Airway epithelial cell (primary cell): ENCODE measurements around the genes KIFBP and NEUROG3.

DNA sequence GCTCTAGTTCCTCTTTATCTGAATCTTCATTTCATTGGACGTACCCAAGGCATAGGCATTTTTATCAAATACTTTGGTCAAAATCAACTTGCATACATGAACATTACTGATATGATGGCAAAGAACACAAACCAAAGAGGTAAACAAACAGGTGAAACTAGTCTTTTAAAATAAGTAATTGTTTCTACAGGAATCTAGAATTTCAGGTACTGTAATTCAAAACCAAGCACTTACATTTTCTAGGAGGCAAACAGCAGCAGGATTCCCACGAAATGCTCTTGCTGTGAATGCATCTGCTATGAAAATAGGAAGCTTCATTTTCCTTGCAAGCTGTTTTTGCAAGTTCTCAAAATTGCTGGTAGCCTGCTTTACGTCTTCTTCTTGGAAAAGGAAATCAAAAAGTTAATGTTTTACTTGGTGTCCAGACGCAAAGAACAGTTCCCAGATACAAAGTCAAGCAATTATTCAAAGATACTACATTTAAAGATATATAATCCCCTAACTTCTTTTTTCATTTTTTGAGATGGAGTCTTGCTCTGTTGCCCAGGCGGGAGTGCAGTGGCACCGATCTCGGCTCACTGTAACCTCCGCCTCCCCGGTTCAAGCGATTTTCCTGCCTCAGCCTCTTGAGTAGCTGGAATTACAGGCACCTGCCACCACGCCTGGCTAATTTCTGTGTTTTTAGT is 25.2 kb upstream of the HNRNPH3 start:
- RAMPAGE, long total RNA, result no peak

DNA sequence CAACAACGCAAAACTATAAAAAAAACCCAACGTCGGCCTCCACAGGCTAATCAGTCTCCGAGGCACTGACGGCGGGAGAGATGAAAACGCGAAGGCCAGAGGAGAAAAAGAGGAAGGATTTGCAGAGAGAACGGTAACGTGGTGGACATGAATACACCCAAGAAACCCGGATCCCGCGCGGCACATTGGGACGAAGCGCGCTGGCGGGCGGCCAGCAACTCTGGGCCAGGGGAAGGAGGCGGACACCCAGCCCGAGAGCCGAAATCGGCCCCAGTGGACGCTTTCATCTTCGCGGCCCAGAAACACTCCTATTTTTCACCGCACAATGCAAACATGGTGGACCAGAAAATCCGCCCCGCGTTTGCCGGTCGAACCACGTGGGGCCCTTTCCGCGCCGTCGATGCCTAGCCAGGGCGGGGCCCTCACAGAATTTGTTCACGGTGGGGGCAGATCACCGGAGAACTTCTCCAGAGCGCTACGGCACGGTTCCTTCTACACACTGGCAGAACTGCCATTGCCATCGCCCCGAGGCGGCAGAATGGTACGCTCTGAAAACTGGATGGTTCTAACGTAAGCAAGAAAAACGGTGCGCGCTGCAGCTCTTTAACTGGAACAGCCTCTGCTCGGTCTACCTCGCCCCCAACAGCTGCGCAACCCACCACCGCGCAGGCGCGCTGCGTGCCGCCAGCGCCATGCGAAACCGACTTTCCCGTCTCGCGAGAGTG is 433 bp upstream of the HNRNPH3 start:
- RAMPAGE, long total RNA, result no peak

- RAMPAGE, long total RNA, result no peak
These were observed 8.9 kb upstream of the PBLD start for GRCh38 chr10:68341404-68342209.

- RAMPAGE, long total RNA, result no peak
These were observed 39.2 kb downstream of the TET1 start for GRCh38 chr10:68599173-68599930.

- RAMPAGE, long total RNA, result no peak
These were observed 58.0 kb downstream of the TET1 start for GRCh38 chr10:68618220-68618449.

- RAMPAGE, long total RNA, result no peak
These were observed 5.9 kb upstream of the KIFBP start for GRCh38 chr10:68982279-68983510.

DNA sequence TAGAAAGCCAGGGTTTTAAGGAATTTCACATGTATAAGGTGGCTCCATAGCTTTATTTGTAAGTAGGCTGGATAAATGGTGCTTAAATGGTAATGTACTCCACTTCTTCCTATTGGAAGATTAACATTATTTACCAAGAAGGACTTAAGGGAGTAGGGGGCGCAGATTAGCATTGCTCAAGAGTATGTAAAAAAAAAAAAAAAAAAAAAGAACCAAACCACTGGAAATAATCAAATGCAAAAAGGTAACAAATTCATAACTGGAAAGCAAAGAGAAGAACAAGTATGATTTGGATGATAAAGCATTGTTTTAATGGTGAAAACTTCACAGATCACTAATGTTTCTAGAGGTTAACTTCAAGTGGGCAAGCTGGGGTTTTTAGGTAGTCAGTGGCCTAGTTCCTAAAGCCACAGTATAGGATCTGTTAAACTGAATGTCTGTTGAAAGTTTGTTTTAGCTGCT is 5.1 kb upstream of the KIFBP start:
- RAMPAGE, long total RNA, result no peak

DNA sequence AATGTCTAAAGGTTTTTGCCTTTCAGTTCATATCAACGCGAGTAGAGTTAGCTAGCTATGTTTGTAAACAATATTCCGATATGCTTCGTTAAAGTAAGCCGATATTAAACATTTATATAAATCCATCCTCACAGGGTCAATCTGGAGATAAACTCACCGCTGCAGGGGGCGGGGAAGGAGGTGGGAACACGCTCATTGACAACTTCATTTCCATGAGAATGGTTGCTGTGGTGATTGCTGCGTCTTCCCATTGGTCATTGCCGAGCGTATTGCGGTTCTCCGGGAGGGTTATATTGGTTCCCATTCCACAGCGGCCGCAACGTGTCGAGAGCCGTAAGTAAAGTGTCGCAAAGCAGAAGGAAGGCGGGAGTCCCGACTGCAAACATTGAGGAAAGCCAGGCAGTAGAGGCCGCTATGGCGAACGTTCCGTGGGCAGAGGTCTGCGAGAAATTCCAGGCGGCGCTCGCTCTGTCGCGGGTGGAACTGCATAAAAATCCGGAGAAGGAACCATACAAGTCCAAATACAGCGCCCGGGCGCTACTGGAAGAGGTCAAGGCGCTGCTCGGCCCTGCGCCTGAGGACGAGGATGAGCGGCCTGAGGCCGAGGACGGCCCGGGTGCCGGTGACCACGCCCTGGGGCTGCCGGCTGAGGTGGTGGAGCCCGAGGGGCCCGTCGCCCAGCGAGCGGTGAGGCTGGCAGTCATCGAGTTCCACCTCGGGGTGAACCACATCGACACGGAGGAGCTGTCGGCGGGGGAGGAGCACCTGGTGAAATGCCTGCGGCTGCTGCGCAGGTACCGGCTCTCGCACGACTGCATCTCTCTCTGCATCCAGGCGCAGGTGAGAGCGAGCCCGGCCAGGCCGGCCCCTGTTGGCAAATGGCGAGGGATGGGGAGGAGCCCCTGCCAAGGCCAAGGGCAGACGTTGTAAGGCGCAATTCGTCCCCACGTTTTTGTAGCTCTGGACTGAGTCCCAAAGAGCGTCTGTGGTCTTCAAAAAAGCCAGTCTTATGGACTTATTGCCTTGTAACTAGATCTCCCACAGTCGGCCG is at the start of gene KIFBP:
Gene KIFBP (plus strand): TSS at position 385 of the 1,051 bp plus-strand sequence.
- RAMPAGE, long total RNA, result no peak

DNA sequence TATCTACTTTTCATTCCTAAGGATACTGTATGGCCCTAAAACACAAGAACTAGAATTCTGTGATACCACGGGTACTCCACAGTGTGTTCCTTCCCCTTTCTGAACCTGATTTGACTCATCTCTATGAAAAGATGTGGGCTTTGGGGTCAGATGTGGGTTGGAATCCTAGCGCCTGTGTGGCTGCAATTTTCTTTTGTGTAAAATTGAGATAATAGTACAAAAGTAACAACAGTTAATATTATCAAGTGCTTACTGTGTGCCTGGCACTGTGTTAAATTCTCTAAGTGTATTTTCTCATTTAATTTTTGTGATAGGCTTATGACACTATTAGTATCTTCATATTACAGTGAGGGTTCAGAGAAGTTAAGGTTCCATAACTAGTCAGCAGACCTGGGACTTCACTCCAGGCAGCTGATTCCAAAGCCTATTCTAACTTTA is 8.2 kb downstream of the SRGN start:
- RAMPAGE, long total RNA, result no peak

GRCh38 chr10:69103755-69104951 is 16.2 kb downstream of the SRGN start:
- RAMPAGE, long total RNA, result no peak

DNA sequence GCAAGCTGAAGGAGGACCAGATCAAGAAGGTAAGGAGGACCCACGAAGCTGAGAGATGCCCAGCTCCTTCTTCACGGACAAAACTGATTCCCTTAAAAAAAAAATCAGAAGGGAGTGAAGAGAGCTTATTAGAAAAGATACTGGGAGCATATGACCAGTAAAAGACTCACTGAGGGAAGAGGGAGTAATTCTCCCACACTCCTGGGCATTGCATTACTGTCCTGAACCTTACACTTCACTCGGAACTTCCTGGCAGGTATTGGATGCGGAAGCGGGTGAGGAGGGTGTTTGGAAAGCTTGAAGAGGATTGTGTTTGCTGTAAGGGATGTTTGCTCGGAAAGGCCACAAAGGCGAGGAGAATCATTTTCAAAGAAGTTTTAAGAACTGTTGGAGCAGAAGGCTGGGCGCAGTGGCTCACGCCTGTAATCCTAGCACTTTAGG is 358 bp downstream of the HKDC1 start:
- RAMPAGE, long total RNA, result no peak

DNA sequence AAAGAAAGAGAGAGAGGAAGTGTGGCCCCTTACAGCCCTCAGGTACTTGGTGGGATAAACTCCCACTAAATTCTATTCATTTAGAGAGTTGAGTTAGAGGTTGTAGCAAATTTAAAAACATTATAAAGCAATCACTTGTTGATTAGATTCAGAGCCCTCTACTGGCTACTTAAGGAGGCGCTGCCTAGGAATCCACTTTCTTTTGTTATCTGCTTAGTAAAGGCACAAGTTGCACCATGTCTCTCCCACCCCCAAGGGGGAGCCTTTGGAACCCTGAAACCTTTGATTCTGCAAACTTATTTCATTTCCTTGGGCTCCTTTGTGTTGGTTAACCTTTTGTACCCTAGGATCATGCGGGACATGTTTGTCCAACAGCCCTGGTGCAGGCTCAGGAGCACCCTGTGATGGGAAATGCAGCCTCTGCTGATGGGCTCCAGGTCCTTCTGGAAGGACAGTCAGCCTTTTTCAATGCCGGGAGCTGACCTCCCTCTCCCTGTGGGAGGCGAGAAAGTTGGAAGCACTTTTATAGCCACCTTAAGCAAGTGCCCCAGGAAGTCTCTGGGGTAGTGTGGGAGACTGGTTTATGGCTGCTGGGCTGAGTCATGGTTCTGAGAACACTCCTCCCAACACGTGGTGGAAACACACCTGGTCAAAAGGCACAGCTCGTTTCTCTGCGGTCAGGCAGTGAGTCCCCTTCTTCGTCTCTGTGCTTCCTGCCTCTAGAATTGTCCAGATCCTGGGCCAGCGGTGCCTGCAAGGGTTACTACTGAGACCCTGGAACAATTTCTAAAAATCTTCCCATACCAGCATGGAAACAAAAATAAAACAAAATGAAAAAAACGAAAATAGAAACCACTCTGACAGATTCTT is 2.3 kb downstream of the HKDC1 start:
- RAMPAGE, long total RNA, result no peak

DNA sequence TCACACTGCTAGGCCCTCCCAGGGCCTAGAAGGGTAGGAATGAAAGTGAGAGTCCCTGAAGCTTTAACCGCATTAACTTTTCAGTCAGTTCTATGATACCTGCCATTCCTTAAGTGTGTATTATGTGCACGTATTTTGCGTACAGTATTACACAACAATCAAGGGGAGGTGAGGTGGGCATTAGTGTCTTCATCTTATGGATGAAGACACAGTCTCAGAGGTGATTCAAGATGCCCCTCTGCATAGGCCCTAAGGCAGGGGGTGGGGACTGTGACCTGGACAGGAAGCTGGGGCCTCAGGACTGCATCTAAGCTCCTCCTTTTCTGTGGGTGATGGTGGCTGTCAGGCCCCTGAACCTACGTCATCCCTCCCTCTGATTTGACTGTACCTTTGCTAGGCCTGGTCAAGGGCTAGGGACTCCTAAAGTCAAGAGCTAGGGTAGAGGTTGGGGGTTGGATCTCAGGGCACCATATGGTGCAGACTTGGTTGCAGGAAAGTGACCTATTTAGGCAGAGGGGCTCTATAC is 1.5 kb upstream of the HK1 start:
- RAMPAGE, long total RNA, result no peak

GRCh38 chr10:69317632-69318025 is 1.0 kb upstream of the HK1 start:
- RAMPAGE, long total RNA, result no peak

GRCh38 chr10:69344539-69345043 is 25.9 kb downstream of the HK1 start:
- RAMPAGE, long total RNA, result no peak

GRCh38 chr10:69420938-69421137 is 4.1 kb upstream of the TACR2 start:
- RAMPAGE, long total RNA, result no peak

DNA sequence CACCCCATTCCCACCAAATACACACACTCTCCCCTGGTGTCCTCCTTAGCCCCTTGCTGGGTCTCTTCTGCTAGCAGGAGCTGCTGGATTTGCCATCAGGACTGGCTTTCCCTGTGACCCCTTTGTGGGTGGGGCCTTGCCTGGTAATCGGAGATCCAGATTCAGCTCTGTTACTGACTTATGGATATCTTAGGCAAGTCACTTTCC is 1.5 kb downstream of the TSPAN15 start:
- RAMPAGE, long total RNA, result no peak

DNA sequence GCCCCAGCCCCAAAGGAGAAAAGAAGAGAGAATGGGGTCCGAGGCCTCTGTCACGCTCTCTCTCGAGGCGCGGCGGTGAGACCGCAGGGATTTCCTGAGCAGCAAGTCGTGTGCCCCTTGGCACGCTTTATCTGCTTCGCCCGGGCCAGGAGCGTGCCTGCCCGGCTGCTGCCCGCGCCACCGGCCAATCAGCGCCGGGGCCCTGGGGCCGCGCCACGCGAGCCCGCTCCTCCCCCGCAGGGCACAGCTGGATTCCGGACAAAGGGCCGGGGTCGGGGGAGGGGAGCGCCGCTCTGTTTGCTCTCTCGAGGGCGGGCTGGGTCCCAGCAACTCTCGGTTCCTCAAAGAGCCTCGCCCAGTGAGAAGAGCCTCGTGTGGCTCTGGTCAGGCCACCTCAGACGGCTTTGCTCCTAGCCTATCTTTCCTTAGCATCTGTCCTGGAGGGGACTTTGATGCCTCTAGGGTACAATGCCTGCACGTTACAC is at the start of gene NEUROG3:
Gene NEUROG3 (minus strand): TSS at position 100 of the 485 bp plus-strand sequence.
- RAMPAGE, long total RNA, result no peak

DNA sequence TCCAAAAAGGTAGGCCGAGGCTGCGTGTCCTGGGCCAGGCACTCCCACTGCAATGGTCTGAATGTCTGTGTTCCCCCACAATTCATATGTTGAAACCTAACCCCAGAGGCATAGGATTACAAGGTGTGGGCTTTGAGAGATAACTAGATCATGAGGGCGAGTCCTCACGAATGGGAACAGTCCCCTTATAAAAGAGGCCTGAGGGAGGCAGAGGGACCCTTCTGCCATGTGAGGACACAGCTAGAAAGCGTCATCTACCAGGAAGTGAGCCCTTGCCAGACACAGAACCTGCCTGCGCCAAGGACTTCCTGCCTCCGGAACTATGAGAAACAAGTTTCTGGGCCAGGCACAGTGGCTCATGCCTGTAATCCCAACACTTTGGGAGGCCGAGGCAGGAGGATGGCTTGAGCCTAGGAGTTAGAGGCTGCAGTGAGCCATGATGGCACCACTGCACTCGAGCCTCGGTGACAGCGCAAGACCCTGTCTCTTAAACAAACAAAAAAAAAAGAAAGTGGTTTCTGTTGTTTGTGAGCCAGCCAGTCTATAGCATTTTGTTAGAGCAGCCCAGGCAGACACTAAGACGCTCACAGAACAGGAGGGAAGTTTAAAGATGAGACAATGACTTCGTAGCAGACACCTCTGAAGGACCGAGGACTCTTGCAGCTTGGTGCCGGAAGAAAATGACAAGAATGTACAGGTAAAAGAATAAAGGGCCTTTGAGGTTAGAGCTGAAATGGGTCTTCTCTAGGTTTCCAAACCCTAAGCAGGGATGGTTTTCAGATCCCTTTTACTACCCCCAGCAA is 39.5 kb downstream of the MACROH2A2 start:
- RAMPAGE, long total RNA, result no peak

- RAMPAGE, long total RNA, result no peak
These were observed 39.2 kb downstream of the AIFM2 start for GRCh38 chr10:70093303-70093886.